Neural progenitor cell (in vitro differentiated cells): ENCODE data around the genes PEX11B and HJV.

DNA sequence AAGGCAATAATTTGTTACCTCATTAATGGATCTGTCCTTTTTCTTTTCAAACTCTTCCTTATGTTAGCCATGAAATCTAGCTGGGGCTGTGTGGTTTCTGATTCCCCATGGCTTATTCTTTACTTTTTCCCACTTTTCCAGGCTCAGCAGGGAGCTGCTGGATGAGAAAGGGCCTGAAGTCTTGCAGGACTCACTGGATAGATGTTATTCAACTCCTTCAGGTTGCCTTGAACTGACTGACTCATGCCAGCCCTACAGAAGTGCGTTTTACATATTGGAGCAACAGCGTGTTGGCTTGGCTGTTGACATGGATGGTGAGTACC lies 46.2 kb downstream of the NBPF8 start:
- RAMPAGE, long total RNA: no peak

- RAMPAGE, long total RNA: no peak
Measured at GRCh38 chr1:120464206-120464696, 49.4 kb downstream of the NBPF8 start.

DNA sequence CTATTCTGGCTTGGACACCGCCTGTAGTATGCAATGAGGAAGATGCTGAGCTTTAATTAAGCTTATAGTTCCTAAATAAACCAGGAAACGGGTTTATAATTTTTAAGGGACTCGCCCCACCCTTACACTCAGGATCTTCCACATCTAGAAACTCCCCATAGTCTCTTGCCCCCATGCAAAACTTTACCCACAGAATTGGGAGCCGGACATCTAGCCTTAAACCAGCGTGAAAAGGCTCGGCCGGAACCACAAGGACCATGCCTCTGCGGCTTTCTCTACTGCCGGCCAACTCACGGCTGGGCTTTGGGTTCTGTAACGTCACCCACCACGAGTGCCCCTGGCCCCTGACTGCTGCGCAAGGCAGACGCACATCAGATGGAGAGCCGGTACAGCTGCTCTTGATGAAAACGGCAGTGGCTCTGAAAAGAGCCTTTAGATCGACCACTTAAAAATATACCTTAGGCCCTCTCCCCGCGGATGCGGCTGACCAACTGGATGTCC lies 66.4 kb downstream of the FAM72B start:
- RAMPAGE, long total RNA: no peak

DNA sequence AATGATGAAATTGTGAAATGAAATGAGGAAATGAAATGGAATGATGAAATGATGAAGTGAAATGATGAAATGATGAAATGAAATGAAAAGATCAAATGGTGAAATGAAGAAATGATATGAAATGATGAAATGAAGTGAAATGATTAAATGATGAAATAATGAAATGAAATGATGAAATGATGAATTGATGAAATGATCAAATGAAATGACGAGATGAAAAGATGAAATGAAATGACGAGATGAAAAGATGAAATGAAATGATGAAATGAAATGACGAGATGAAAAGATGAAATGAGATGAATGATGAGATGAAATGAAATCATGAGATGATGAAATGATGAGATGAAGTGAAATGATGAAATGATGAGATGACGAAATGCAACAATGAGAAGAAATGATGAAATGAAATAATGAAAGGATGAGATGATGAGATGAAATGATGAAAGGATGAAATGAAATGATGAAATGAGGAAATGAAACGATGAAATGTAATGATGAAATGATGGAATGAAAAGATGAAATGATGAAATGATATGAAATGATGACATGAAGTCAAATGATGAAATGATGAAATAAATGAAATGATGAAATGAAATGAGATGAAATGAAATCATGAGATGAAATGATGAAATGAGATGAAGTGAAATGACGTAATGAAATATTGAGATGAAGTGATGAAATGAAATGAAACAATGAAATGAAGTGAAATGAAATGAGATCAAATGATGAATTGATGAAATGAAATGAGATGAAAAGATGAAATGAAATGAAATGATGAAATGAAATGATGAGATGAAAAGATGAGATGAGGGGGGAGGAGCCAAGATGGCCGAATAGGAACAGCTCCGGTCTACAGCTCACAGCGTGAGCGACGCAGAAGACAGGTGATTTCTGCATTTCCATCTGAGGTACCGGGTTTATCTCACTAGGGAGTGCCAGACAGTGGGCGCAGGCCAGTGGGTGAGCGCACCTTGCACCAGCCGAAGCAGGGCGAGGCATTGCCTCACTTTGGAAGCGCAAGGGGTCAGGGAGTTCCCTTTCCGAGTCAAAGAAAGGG lies 216.2 kb downstream of the SRGAP2C start:
- RAMPAGE, long total RNA: no peak

GRCh38 chr1:143661444-143662202 lies 244.2 kb downstream of the H3-7 start:
- RAMPAGE, long total RNA: no peak

DNA sequence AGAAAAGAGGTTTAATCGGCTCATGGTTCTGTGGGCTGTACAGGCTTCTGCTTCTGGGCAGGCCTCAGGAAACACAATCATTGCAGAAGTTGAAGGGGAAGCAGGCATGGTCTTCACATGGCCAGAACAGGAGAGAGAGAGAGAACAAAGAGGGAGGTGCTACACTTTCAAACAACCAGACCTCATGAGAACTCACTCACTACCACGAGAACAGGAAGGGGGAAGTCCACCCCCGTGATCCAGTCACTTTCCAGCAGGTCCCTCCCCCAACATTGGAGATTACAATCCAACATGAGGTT lies 156.9 kb downstream of the H3-7 start:
- RAMPAGE, long total RNA: no peak

DNA sequence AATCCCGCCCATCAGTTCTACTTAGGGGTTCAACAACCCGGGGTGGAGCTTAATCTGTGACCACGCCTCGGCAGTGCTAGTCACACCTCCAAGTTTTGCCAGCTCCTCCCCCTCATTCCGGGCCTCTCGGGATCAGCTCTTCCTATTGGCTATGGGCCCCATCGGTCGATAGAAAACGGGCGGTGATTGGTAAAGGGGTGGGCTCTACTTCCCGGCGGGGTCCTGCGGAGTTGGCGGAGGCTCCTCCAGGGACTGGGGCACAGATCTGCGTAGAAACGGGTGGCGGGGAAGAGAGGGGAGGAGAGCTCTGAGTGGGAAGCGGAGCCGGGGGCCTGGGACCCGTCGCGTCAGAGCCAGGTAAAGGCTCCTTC lies 609 bp upstream of the FAM72C start:
- RAMPAGE, long total RNA: no peak

GRCh38 chr1:144413005-144413504 lies 39.6 kb upstream of the PPIAL4E start:
- RAMPAGE, long total RNA: no peak

DNA sequence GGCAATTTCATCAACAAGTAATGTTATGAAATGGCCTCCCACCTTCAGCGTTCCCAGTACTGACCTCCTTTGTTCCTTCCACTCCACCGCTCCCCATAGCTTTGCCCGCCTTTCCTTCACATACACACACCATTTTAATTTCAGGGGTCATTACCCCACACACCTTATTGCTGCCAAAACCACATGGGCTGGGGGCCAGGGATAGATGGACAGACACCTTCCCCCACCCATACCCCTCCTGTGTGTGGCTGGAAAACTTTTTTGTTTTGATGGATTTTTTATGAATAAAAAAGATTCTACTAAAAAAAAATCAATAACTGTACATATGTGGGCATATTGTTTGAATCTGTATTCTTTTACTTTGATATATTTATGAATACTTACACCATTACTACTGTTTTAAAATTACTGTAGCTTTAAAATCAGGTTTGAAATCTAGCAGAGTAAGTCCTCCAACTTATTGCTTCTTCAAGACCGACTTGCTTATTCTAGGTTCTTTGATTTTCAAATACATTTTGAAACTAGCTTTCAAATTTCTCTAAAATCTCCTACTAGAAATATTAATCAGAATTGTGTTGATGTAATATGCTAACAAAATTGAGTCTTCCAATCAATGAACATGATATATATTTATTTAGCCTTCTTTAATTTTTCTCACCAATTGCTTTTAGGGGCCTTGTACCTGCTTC lies 18.4 kb downstream of the NBPF15 start:
- RAMPAGE, long total RNA: no peak

DNA sequence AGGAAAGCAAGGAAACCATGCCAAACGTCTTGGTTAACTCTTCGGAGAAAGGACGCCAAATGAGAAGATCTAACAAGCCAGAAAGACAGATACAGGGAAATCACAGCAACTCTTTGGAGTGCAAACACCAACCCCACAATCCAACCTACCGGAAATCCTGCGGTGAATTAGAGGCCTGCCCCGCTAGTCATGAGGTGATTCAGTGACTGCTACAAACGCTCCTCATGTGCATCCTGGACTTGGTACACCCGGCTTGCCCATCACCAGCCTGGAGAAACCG lies 835 bp downstream of the NBPF15 start:
- RAMPAGE, long total RNA: no peak

- RAMPAGE, long total RNA: no peak
Measured at GRCh38 chr1:145822551-145822750, 1.4 kb downstream of the RNF115 start.

DNA sequence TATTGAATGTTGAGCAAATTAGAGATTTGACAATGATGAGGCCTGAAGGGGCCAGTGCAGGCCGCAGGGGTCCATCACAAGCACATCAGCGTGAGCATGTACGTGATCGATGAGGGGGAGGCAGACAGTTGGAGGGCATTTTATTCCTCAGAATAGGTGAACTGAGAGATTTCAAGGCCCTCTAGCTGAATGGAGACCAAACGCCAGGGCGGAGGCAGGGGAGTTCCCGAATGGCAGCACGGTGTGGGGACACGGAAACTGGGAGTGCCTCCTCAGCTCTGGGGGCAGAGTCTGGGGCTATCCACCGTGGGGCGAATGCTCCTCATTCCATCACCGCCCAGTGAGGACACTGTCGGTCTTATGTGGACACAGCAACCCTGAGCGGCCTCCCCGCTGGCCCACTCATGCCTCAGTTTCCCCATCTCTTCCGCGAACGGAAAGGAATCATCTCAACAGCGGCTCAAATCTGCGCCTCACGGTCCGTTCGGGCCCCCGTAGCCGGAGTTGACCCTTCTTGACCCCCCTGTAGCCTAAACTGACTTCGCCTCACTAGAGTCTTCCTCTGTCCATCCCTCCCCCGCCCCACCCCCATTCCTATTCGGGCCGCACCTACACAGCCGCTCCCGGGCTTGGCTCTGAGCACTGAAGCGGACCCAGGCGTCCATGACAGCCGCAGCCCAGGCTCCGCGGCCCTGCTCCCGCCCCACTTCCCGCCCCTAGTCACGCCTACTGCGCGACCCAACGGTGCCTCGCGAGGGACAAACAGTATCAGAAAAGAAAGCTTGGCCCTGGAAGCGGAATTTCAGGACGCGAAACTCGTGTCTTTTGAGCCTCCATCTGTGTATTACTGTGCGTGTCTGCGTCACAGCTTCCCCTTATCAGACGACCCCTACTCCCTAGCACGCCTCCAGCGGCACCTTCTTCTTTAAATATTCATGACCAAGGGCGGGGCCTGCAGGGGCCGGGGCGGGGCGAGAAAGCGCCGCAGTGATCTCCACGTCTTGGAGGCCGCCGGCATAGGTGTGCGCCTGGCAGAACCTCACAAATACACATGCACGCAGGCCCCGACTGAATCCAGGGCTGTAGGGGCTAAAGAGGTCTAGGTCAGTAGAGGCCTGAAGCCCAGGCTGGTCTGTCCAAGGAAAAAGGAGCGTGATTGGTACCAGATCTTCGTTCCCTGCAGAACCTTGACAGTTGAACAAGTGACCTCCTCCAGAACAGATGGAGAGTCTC lies at the start of gene PEX11B:
PEX11B (minus strand) TSS at position 694 of the 1,233 bp plus-strand sequence.
- RAMPAGE, long total RNA: no peak

- RAMPAGE, long total RNA: no peak
Measured at GRCh38 chr1:145984450-145984976, 11.9 kb downstream of the TXNIP start.

DNA sequence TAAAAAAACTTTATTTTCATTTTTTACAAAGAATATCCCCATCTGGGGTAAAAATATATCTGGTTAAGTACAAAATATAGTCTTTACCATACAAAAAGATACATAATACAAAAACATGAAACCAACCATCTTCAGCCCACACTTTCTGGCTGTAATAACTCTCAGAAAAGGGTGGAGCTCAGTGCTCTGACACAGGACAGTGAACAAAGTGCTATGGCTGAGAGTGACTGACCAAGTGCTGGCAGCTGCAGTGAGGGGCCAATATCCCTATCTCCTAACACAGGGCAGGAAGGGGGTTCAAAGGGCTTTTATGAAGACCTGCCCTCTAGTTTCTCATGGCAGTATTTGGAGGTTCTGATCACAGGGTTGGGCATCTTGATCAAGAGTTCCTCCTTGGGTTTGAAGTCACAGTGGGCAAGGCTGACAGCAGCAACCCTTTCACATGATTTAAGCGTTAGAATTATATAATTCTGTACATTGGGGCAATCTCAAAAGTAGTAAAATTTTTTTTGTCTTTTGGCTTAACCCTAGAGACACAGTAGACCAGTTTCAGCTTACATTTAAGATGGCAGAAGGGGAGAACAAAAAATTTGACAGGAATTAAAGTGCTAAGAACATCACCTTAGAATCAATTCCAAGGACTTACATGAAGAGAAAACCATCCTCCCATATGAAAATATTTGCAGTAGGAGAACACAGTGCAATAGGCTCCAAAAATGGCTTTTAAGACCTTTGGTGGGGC lies 3.8 kb downstream of the TXNIP start:
- RAMPAGE, long total RNA: no peak

DNA sequence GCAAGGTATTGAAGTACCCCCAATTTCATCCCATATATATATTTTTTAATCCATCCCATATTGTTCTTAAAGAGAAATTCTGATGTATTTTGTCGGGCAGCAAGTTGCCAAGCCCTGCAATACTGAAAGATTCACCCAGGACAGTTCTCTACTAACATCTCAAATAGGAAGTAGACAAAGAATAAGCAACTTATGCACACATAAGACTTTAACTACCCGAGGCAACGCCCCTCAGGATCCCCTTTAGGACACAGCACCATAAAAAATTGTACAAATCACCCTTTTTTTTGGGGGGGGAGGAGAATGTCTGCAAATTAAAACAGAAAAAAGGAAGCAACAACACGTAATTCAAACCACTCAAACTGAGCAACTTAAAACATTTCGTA lies 824 bp downstream of the TXNIP start:
- RAMPAGE, long total RNA: no peak

- RAMPAGE, long total RNA: no peak
Measured at GRCh38 chr1:146021576-146022228, at the start of gene HJV. HJV (minus strand) TSS chr1:146021735.

- RAMPAGE, long total RNA: no peak
Measured at GRCh38 chr1:146409427-146409696, 64.8 kb upstream of the PPIAL4H start.

GRCh38 chr1:147110605-147111263 lies 61.5 kb downstream of the PRKAB2 start:
- RAMPAGE, long total RNA: no peak

DNA sequence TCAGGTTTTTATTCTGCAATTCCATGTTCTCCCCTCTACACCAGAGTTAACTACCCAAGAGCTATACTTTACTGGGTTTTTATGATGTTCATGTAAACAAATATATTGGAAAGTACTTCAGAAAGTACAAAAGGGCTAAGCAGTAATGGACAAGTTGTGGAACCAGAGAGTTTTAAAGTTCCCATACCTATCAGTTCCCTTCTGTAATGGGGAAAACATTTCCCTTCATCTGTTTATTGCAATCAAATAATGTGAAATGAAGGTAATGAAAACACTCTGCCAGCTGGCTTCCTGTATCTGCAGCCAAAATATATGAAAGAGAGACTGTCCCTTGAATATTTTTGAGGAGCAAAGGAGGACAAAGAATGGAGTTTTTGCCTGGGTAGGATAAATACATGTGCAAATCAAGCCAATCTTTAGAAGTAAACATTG lies 9.9 kb downstream of the FMO5 start:
- RAMPAGE, long total RNA: no peak

DNA sequence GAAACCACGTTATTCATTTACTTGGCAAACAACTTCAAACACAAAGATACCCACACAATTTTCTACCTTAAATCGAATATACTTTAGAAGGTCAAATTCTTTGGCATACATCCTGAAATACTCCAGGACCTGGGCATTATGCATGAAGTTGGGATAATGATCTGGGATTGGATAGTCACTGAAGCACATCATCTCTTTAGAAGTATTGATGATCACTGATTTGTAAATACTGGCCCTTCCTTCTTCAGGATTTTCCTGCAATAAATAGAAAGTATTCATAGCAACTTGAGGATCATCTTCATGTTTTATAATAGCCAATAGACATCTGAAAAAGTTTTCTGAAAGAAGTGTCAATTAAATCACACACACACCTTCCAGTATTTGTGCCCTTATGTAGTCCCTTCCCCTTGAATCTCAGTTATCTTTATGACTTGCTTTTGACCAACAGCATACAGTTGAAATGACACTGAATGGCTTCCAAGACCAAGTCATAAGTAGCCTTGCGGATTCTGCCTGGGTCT lies 9.4 kb downstream of the FMO5 start:
- RAMPAGE, long total RNA: no peak